ENCODE measurements around the genes MRPS12 and PAK4.

- RRBS, result no CpG with 5 or more reads among the region's 19 CpGs
Measured at GRCh38 chr19:38043675-38044525, 136.9 kb downstream of the SIPA1L3 start.

GRCh38 chr19:38061153-38062014 is 154.4 kb downstream of the SIPA1L3 start:
- RRBS, result no CpG with 5 or more reads among the region's 11 CpGs

DNA sequence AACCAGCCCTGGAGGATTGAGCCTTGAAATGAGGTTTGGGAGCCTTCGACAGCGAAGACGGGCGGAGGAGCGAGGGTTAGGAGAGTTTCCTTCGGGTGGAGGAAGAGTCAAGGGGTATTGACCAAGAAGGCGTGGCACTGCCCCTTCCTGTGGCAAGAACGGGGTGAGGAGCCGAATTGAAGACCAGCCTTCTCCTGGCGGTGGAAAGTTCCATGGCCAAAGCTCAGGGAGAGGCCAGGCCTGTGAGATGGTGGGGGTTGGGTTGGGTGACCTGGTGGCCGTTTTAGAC is 703 bp downstream of the SPINT2 start:
- RRBS, result no CpG with 5 or more reads among the region's 11 CpGs

GRCh38 chr19:38394323-38395104 is 6.0 kb downstream of the SPRED3 start:
- RRBS, result no CpG with 5 or more reads among the region's 39 CpGs

DNA sequence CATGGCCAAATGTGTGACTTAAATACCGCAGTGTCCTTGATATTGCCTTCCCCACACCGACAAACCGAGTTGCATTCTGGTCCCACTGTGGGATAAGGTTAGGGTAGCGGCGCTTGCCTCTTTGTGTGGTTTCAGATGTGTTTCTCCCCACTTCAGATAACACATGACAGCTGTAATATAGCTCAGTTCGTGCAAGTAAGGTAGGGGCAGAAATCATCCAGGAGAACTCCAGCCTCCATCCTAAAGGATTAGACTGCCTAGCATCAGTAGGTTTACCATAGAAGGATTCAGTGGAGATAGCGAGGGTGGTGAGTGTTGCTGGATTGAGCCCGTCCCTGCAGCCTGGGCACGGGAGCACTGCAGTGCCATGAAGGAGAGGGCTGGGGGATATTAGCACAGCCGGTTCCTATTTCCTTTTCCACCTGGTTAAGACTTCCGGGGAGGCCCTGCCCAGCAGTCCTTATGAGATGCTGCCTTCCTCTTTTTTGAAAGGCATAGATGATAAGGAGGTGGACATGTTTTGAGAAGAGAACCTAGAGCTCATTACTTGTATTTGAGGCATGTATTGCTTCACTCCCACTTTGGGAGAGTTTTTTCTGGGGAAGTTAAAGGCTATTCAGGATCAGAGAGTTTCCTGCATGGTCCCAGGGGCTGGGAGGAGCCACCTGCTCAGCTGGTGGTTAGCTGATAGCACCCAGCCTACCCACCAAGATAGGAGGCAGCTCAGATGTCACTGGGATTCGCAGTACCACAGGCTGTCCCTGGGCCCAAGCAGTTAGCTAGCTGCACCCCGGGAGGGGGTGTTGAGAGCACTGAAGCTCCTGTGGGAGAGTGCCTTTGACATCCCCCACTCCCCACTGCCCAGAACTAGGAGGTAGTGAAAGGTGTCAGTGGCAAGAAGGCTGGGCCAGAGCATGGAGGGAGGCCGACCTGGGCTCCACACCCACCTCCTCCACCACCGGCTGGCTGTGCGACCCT is 17.2 kb downstream of the ACTN4 start:
- RRBS, result no CpG with 5 or more reads among the region's 16 CpGs

DNA sequence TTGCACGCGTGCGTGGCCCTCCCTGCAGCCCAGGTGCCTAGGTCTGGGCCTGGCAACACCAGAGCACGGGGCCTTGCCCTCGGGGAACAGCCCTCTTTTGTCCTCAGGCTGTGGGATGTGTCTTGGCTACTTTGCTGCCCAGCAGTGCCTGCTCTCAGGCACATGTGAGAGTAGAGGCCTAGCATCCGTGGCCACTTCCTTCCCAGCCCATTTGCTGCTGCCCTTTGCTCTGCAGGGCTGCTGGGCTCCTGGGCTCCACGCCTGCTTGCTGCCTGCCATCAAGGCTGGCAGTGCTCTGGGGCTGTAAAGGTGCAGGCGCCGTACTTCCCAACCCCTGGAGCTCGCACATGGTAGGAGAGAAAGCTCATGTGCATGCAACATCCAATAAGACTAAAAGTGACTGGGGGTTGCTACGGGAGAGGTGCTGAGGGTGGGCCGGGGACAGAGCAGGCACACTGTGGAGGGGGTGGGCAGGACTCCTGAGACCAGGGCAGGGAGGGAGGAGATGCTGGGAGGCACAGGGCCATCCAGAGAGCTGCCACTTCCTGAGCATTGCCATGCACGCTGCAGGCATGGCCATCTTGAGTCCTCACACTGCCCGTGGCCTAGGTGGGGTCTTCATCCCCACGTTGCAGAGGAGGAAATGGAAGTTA is 46.5 kb downstream of the CAPN12 start:
- RRBS, result no CpG with 5 or more reads among the region's 15 CpGs

GRCh38 chr19:38706770-38707313 is 37.4 kb downstream of the CAPN12 start:
- RRBS, result no CpG with 5 or more reads among the region's 12 CpGs

DNA sequence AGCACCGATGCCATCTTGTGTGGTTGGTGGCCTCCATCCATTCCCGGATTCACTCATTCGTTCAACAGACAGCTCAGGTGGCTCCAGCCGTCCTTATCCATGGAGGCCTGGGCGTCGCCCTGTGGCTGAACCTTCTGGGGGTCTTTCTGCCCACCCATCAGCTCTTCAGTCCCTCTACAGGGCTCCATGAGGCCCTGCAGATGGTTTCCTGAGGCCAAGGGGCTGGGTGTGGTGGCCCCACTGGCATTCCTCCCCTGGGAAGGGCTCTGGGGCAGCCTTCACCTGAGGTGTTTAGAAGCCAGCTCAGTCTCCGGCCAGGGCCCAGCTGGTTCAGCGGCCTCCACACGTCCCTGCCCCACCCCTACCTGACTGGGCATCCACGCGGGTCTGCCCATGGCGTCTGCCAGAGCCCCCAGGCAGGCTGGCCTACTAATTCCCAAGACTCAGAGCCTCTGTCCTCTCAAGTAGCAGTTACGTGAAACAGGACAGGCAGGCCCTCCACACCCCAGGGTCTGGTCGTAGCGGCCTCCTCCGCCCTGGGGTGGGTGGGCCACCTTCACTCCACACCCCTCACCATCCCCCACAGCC is 24.6 kb downstream of the CAPN12 start:
- RRBS, result 98% methylated on average over 1 of the region's 16 CpGs

- RRBS, result 100% methylated on average over 4 of the region's 12 CpGs
Measured at GRCh38 chr19:38723462-38723826, 20.8 kb downstream of the CAPN12 start.

DNA sequence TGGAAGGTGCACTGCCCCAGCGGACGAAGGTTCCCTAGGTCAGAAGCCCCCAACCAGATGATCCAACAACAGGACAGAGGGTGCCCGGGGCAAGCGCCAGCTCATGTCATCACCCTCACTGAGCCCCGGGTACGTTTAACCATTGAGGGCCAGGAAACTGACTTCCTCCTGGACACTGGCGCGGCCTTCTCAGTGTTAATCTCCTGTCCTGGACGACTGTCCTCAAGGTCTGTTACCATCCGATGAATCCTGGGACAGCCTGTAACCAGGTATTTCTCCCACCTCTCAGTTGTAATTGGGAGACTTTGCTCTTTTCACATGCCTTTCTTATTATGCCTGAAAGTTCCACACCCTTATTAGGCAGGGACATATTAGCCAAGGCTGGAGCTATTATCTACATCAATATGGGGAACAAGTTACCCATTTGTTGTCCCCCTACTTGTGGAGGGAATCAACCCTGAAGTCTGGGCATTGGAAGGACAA is 5.7 kb downstream of the ECH1 start:
- RRBS, result no CpG with 5 or more reads among the region's 10 CpGs

- RRBS, result no CpG with 5 or more reads among the region's 12 CpGs
Measured at GRCh38 chr19:38848315-38848859, 1.4 kb downstream of the HNRNPL start.

DNA sequence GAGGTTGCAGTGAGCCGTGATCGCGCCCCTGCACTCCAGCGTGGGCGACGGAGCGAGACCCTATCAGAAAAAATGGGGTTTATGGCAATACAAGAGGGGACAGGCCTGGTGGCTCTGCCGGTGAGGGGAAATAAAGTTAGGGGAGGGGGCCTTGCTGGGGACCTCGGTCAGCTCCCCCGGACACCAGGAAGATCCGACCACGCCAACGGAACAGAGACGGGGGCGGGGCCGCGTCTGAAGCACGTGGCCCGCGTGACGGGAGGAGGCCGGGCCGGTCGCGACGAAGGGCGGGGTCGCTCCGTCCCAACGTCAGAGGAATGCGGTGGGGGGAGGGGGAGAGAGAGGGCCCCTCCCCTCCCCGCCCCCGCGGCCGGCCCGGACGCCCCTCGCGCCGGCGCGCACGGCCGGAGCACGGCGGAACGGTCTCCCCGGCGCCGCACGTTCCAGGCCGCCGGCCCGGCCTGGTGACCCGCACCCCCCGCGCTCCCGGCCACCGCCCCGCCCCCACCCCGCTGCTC is 2.0 kb upstream of the HNRNPL start:
- RRBS, result under 1% methylated on average over 15 of the region's 61 CpGs

DNA sequence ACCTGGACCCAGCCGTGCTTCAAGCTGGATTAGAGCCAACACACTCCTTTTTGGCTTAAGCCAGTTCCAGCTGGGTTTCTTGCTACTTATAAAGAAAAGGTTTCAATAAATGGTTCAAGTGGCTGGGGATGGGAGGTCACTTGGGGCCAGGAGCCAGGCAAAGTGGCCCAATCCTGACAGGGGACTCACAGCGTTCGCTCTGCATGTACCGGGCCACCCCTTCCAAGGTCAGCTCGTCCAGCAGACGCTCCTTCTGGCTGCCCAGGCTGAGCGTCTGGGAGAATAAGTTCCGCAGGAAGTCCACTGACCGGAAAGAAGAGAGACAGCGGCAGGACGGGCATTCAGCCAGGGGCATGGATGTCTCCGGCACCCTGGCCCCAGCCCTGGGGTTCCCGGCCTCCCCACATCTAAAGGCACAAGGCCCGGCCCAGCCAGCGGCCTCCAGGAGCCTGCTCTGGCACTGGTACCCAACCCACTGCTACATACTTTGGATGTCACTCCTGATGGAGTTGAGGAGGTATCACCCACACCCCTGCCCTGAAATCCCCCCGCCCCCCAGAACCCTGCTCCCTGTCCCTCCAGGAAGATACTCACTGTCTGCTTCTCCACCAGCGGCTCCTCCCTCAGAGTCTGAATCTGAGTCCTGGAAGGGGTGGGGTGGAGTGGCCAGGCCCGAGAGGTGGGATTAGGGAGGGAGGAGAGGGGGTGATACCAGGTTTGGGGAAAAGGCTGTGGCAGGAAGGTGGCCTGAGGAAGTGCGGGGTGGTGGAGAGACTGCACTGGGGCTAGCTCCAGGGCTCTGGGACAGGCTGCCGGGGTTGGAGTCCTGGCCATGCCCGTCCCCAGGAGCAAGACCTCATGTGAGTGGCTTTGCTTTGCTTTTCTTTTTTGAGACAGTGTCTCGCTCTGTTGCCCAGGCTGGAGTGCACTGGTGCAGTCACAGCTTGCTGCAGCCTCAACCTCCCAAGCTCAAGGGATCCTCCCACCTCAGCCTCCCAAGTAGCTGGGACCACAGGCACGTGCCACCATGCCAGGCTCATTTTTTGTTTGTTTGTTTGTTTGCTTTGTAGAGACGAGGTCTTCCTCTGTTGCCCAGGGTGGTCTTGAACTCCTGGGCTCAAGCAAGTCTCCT is 5.8 kb downstream of the SIRT2 start:
- RRBS, result 13% methylated on average over 7 of the region's 24 CpGs

- RRBS, result no CpG with 5 or more reads among the region's 13 CpGs
Measured at GRCh38 chr19:38894589-38895374, 4.6 kb downstream of the SIRT2 start.

DNA sequence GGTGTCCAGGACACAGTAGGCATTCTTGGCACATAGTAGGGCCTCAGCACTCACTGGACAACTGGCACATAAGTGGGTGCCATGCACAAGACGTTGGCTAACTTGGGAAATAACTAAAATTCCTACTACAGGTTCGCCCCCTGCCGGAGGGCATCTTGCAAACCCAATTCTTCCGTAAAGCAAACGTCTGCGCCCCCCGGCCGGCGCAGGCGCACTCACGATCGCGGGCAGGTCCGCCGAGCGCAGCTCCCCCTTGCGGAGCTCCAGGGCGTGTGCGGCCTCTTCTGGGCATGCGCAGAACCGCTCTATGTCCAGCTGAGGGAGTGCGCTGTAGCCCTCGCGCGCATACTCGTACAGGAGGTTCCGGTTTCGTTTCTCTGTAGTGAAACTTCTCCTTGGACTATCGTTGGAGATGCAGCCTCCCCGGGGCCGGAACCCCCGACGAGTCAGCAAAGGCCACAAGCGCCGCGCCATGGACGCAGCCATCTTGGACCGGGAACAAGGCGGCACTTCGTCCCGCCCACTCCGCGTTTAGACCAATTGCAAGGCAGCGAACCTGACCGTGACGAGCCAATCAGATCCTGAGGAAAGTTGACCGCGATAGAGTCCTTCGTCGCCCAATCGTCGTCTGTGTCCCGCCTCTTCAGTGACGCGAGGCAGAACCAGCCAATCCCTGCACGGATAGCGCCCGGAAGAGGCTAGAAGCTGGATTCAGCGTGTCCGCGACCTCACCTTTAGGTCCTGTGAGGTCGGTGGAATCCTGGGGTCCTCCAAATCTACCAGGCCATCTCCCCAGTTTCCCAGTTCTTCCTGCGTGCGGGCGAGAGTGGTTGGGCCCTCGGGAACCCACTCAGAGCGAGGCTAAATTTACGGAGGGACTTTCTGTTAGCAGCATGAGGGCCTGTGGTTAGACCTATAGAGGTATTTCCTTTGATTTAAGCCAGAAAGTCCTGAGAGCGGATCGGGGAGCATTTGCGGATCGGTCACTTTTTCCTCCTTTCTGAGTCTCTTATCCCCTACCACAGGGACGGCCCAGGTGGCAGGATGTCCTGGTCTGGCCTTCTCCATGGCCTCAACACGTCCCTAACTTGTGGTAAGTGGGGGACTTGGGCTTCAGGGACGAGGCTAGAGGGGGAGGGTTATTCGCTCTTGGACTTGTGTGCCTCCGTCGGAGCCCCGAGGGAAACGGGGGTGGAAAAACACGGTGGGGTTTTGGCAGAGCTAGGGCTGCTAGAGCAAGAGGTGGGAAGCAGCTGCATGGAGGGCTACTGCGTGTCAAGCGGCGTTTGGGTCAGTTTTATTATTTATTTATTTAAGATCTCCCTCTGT is at the start of gene MRPS12:
MRPS12 (plus strand) TSS at position 694 of the 1,329 bp plus-strand sequence.
- RRBS, result under 1% methylated on average over 13 of the region's 84 CpGs

DNA sequence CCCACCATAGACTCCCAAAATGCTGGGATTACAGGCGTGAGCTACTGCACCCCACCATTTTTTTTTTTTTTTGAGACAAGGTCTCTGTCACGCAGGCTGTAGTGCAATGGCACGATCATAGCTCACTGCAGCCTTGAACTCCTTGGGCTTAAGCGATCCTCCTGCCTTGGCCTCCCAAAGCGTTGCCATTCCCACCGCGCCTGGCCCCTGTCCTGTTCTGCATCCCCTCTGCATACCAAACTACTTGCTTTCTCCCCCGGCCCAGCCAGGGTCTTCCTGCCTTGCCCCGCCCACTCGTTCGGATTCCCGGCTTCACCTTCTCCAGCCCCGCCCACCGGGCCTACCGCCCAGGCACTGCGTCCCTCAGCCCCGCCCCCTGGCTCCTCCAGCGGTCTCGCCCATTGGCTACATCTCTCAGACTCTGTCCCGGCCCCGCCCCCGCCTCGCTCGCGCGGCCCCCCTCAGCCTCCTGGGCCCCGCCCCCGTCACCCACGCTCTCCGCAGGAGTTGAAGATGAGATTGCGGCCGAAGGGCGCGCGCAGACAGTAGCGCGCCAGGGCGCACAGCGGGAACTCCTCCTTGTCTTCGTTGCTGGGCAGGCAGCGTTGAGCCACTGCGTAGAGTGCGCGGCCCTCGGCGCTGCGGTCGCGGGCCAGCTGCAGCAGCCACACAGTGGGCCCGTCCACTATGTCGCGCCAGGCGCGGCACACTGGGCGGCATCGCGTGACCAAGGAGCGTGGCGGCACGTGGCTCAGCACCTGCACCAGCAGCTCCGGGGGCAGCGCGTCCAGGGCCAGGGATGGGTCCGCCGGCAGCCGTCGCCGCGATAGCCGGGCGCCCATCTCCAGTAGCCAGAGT is 19.0 kb downstream of the MRPS12 start:
- RRBS, result 82% methylated on average over 15 of the region's 71 CpGs

DNA sequence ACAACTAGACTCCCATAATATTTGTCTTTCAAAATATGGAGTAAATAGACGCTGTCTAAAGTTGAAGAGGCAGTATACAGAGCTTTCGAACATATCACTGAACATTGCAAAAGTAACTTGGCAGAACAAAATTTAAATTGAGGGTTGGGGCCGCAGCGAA is 720 bp downstream of the FBXO17 start:
- RRBS, result no CpG with 5 or more reads among the region's 4 CpGs

DNA sequence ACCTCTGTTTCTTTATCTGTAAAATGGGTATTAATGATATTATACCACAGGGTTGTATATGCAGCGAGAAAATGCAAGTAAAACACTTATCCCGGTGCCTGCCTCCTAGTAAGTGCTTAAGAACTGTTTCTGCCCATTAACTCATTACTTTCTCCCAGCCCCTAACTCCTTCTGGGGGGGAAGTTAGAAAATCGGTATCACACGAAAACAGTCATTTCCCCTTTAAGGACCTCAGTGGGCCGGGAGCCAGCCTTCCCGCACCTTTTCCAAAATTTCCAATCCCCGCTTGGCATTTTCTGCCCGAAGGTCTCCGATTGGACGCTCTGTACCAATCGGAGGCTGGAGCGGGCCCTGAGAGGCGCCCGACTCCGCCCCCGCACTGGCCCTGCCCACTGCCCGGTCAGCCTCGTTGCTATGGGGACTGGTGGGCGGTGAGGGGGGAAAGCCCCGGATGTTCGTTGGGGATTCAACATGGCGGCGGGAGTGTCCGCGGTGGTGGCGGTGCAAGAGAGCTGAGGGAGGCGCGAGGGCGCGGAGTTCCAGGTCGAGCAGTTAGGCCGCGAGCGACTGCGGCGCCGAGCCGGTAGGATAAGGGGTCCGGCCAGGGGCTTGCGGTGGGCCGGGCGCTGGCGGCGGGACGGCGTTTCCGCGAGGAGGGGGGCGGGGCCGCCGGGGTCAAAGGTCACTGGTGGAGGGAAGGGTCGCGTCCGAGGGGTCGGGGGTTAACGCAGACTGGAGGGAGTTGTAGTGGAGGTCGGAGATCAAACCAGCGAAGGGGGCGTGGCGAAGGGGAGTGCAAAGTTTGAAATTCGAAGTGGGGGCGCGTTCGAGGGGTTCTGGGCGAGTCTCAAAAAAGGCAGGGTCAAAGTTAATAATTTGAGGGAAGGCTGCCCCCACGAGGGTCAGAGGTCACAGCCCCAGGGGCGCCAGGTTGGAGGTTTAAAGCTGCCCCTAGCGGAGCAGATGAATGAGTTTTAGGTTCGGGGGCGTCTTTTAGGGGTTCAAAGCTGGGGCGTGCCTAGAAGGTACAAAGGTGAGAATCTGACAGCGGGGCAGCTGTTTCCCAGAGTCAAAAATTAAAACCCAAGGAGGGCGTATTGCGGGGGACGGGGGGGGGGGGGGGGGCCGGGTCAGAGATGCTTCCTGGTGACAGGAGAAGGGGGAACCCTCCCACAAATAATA is at the start of gene PAK4:
PAK4 (plus strand) TSS at position 450 of the 1,182 bp plus-strand sequence.
- RRBS, result 1% methylated on average over 15 of the region's 76 CpGs

DNA sequence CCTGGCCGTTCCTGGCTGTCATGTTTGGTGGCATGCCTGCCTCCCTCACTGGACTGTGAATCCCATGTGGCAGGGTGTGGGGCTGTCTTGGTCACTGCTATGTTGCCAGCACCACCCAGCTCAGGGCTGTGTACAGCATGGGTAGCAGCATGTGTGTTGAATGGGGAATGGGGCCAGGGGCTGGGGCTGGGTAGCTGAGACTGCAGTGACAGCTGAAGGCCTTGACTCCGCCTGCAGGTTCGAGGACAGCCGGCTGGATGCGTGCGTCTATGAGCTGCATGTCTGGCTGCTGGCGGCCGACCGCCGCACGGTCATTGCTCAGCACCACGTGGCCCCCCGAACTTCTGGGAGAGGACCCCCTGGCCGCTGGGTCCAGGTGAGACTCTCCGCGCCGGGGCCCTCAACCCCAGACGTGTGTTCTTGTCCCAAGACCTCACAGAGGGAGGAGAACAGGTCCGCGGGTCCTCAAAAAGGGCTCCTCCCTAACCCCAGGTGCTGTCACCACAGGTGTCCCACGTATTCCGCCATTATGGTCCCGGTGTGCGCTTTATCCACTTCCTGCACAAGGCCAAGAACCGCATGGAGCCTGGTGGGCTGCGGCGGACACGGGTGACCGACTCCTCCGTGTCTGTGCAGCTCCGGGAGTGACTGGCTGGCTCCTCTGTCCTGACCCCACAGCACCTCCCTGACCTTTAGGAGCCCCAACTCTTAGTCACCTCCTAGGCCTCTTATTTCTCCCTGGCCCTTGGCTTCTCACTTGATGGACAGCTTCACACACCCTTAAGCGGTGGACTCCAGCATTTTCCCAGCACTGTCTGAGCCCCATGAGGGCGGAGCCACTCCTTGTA is 3.6 kb downstream of the NCCRP1 start:
- RRBS, result 57% methylated on average over 6 of the region's 33 CpGs

DNA sequence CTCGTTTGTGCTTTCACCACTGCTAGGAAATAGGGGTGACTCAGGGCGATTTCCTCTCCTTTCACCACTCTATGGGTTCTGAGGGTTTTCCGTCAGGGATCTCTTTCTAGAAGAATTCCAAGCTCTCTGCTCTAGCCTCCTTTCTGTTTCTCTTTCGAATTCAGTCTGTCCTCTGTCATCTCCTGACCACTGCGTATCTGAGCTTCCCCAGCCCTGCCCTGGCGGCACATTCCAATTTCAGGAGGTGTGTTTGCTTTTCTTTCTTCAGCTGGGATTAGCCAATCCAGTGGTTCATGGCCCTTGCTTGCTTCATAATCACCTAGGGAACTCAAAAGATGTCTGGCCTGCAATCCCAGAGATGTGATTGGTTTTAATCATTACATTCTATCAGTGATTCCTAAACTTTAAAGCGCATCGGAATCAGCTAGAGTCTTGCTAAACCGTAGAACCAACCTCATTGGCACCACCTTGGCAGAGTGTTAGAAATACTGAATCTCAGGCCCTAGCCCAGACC is 9.4 kb downstream of the IFNL2 start:
- RRBS, result no CpG with 5 or more reads among the region's 9 CpGs